Placental epithelial cell (primary cell): ENCODE data around the genes ZNF790, DPF1, KCNK6, PSMD8 and ACTN4.

- CAGE, long polyA plus RNA, result no peak
Measured at GRCh38 chr19:36719062-36719963, 31.9 kb downstream of the ZNF567 start.

DNA sequence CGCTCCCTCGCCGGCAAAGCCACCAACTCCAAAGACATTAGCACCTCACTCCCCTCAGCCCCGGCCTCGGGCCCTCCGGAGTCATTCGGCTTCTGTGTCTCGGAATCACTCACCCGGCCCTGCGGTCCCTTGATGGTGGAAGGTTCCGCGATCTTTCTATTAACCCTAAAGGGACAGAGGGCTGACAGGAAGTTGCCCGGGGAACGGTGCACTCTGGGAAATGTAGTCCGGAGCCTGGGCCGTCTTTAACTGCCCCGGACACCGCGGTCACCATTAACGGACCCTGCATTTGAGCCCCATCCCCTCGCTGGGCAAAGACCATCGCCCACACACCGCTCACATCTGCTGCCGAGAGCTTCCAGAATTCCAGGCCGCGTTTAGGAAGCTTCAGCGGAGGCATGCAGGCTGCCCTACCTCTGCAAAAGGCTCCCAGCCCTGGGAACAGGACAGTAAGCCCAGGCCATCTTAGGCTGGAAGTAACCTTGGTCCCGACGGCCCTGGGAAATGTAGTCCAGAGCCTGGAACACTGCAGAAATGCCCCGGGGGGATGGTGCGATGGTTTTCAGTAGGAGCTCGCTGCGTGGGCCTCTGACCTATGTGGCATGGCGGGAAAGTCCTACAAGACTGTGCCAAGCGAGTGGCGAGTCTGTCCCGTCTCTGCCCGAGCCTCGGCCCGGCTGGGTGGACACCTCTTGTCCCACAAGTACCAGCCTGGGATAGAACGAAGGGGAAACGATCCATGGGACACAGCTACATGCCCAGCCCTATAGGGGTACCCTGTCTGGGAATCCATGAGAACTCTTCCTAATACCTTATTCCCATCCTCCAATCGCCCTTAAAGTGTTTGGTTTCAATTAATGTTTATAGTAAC, at the start of gene ZNF790:
Gene ZNF790 (minus strand): TSS at position 164 of the 871 bp plus-strand sequence.
- CAGE, long polyA plus RNA, result no peak

DNA sequence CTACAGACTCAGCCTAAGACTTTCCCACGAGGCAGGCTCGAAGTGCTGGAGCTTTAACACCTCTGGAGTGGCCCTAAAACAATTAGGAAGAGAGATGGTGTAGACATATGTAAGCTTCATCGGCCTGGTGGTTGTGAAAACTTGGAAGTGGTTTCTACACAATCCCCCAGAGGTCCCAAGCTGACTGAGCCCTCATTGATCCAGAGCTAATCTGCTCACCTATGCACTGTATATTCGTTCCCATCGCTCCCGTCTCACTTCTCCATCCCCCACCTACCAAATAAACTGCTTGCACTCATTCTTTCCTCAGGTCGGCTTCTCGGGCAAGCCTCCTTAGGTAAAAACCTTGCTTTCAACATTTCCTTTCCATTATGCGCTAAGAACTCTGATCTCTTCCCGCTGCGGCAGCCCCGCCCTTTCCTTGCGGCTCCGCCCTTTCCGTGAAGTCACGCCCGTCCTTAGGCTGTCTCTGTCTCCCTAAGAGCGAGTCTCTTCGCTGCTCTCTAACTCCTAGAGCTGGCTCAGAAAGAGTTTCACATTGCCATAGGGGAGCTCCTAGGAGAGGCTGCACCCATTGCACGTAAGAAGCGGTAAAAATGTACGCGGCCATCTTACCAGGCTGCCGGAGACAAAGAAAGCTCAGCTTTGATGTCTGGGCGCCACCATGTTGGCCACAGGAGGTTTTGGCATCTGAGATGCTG, 621 bp upstream of the ZNF793 start:
- CAGE, long polyA plus RNA, result no peak

DNA sequence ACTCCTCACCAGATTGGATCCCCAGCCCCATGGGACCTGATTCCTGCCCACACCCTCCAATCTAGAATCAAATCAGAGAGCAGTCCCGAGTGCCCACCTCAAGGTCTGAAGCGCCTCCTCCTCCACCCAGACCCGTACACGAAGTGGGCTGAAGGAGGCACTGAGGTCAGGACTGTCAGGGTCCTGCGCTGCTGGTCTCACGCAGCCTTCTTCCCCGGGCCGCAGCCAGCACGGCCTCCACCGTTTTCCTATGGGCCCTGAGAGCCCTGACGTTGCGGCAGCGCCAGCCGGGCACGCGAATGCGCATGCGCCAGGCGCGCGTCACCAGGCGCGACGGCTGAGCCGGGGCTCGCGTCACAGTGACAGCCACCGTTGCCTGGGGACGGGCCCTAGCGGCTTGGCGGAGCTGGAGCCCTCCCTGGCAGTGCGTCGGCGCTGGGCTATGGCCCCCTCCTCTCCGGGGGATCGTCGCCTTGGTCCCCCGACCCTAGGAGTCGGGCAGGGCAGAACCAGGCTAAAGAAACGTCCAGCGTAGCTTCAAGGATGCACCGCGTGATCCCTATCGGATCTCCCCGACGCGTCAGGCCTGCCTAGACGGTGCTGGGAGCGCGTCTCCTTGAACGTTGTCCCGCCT, 43.5 kb downstream of the ZNF571 start:
- CAGE, long polyA plus RNA, result no peak

DNA sequence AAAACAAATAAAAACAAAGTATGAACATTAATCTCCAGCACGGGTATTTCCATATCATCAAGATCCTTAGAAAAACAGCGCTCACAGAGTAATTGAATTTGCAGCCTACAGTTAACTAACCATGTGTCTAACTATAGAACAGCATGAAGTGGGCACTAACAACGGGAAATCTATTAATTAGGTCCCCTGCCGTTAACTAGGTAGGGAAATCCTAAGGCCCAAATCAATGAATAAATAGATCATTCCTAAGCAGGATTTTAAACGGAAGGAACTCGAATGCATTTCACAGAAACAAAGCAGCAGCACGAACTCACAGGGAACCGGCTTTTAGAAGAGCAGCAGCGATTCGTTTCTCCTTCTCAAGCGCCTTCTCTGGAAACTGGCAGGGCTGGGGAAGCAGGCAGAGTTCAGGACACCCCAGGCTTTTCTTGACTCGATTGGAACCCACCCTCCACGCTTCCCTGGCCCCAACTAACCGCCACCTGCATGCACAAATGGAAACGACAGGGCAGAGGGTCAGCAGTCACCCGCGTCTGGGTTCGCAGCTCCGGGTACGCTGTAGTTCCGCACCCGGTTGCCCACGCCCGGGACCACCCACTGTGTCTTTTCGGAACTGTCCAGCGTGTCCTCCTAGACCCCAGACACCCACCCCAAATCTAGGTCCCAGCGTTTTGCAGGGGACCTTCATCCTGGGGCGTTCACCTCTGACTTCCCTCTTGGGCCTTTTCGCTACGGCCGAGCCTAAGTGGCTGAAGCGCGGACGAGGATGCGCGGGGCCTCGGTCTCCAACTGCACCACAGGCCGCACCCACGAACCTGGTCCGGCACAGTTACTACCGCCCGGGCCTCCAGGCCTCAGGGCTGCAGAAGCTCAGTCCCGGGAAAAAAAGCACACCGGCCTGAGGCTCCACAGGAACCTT, 608 bp downstream of the ZFP30 start:
- CAGE, long polyA plus RNA, result no peak

- CAGE, long polyA plus RNA, result no peak
Measured at GRCh38 chr19:37696724-37697647, 22.6 kb downstream of the ZNF607 start.

GRCh38 chr19:37977994-37978532, 71.1 kb downstream of the SIPA1L3 start:
- CAGE, long polyA plus RNA, result no peak

DNA sequence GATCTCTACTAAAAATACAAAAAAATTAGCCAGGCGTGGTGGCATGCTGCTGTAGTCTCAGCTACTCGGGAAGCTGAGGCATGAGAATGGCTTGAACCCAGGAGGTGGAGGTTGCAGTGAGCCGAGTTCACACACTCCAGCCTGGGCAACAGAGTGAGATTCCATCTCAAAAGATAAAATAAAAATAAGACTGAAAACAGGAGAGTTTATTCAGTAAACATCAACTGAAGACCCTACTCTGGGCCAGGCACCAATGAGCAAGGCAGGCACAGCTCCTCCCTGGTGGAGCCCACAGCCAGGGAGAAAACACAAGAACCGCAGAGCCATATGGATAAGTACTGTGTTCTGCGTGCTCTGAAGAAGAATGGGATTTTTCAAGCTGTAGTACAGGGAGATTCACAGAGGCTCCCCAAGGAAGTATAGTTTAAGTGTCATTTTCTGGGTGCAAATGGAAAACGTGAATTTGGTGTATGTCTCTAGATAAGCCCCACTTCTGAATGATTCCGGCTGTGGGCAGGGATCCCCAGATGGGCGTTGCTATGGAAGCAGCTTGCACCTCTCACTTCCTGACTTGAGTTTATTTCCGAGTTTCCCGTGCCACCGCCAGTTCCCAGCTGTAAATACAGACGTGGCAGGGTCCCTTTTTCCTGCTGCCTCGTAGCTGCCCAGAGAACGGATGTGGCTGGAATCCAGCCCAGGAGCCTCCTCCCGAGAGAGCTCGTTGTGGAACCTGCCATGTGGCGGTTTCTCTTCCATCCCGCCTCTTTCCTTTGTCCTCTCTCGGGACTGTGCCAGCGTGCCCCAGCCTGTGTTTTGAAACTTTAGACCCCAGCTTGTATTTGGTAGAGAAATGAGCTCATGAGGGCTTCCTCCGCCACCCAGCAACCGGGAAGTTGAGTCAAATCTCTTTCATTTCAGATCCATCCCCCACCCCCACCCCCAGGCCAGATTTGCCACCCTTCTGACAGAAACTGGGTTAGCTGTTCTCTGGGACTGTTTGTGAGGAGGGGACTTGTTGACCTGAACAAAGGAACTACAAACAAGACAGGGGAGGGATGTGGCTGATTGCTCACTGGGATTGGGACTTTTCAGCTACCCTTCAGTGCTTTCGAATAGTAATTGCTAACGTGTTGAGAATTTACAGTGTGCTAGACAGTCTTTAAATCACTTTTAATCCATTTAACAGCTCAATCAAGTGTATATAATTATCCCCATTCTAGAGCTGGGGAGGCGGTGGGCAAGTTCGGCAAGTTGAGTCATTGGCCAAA, 96.4 kb downstream of the SIPA1L3 start:
- CAGE, long polyA plus RNA, result no peak

DNA sequence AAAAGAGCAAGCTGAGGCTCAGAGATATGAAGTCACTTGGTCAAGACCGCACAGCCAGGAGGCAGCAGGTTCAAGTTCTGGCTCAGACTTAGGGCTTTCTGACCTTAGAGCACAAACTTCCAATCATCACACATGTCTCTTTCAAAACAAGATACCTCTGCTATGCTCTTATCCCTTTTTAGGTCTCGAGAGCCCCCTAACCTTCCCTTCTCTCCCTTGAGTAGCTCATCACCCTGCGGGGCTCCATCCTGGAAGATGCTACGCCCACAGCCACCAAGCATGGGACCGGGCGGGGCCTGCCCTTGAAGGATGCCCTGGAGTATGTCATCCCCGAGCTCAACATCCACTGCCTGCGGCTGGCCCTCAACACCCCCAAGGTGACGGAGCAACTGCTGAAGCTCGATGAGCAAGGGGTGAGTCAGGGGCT, 124.3 kb downstream of the DPF1 start:
- CAGE, long polyA plus RNA, result no peak

DNA sequence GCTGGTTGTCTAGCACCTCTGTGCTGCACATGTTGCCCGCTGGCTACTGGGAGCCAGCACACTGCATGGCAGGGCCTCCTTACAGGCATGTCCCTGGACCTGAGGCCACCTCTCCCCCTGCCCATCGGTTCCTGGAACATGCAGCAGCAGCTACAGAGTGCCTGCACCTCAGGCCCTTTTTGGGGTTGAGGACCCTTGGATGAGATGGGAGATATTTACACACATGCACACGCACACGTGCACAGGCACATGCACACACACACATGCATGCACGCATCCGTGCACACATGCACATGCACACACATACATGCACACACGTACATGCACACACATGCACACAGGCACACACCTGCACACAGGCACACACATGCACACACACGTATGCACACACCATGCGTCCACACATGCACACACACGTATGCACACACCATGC, 112.4 kb downstream of the DPF1 start:
- CAGE, long polyA plus RNA, result no peak

DNA sequence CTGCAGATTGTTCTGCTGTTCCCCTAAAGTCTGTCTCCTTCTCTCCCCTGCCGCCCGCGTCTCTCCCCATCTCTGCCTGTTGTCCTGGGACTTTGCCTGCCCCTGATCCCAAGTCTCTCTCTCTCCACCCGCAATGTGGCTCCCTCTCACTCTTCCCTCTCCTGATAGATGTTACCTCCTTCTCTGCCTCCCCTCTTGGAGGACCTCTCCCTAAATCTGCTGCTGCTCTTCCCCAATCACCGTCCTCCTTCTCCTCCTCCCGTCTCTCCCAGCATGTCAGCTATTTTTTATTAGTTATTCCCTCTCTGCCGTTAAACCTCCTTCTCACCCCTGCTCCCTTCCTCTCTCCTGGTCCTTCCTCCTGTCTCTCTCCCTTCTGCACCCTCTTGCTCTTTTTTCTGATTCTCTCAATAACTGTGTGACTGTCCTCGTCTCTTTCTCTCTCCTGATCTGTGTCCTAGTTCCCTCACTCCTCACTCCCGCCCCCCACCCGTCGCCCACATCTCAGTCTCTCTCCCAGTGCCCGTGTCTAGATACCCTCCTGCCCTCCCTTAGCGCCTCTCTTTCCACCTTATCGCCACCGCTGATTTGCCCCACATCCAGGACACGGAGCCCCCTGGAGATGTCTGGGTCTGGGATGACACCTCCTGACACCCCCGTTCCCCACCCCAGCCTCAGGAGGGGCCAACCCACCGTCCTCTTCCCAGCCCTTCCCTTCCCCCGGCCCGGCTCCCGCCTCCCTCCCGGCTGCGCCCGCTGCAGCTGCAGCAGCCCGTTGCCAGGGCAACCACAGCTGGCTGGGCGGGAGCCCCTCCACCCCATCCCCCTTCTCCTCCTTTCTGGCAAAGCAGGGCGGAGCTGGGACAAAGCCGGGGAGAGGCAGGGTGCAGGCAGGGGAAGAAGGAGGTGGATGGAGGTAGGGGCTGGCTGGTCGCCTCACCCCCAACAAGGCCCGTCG, 13.7 kb downstream of the DPF1 start:
- CAGE, long polyA plus RNA, result no peak

DNA sequence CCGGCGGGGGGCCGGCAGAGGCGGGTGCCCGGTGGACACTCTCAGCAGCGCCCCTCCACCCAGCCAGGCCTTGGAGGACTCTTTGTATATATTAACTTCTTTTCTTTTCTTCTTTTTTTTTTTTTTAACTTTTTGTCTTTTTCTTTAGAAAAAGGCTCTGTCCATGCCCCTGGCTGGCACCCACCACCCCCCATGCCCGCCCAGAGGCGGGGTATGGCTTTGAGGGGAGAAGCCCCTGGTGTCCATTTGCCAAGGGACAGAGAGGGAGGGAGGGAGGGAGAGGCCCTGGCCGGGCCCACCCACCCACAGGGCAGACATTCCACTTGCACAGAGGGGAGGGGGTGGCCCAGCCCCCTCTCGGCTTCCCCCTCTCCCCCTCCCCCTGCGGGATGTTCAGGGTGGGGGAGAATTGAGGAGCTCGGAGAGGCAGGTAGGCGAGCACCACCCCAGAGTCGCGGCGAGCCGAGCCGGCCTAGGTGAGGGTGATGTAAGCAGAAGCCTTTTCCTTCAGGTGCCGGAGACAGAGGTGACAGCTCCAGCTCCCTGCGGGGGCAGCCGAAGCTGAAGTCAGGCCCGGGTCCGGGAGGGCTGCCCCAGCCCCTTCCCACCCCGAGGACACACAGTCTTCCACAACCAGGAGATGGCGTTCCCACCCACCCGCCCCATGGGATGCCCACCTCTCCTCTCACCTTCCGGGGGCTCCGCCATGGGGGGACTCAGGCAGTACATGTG, 12.3 kb downstream of the DPF1 start:
- CAGE, long polyA plus RNA, result no peak

- CAGE, long polyA plus RNA, result no peak
Measured at GRCh38 chr19:38223642-38224688, at the start of gene DPF1. Gene DPF1, minus strand, starts transcription at chr19:38224222.

DNA sequence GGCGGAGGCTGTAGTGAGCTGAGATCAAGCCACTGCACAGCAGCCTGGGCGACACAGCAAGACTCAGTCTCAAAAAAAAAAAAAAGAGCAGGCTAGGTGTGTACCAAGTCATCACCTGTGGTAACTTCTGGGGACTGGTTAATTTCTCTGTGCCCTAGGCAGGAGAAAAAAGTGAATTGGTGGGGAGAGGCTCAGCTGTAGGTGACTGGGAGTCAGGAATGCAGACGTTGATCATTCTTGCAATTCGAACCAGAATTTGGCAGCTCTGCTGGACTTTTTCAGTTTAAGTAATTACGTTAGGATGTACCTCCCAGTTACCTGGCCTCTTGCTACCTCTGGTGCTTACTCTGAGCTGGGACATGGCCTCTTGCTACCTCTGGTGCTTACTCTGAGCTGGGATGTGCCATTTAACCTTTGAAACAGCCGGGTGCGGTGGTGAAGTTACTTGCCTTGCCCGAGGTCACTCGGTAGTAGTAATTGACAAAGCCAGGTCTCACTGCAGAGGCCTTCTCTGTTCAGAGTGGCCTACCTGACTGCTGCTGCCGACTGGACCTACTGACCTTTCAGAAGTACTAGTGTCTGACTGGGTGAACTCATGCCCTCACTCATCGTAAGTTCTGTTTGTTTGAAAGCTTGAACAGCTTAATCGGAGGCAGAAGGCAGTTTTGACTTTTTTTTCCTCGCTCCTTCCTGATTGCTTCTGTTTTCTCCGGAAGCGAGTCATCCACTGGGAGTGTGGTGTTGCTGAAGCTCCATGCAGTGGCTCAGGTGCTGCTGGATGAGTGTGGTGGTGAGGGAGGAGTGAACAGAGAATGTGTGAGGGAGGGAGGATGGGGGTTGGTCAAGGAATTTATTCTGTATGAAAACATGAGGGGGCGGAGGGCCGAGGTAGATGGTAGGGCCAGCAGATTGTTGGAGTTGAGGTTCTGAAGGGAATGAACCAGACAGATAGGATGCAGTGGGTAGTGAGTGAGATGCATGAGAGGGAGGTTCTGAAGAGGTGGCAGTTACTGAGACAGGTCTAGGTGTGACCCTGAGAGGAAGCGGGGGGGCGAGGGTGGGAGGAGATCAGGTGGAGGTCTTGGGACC, 2.6 kb downstream of the SPINT2 start:
- CAGE, long polyA plus RNA, result no peak

DNA sequence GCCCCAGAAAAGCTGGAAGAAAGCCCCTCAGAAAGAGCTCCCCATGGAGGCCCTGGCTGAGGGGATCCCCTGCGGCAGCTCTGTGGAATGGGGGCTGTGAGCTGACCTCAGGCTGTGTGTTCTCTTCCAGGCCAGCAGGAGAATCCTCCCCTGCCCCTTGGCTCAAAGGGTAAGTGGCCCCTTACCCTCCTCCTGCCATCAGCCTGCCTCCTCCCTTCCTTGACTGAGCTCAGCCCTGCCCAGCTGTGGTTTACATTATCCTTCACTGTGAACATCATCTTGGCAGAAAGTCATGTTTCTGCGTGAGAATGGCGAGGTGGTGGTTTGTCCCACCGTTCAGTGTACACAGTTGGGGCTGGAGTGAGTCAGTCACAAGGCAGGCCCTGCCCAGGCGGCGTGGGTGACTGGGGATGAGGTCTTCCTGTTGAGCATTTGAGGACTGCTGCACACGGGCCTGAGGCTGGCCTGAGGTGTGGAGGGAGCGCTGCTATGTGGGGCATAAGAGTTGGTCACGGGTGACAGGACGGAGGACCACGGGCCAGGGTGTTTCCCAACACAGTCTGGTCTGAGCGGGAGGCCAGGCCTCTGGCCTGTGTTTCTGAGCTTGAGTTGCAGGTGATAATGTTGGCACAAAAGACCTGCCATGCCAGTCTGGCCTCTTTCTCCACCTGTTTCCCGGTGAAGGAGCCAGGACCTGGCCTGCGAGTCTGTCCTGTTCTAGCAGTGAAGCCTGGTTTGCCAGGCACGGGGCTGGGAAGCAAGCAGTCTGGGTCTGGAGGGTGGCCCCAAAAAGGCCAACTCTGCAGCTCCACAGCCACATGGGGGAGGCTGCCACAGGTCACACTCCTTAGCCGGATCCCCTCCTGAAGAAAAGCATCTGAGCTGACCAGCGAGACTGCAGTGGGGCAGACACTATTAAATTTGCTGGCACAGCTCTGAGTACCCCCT, 13.4 kb upstream of the C19orf33 start:
- CAGE, long polyA plus RNA, result no peak

DNA sequence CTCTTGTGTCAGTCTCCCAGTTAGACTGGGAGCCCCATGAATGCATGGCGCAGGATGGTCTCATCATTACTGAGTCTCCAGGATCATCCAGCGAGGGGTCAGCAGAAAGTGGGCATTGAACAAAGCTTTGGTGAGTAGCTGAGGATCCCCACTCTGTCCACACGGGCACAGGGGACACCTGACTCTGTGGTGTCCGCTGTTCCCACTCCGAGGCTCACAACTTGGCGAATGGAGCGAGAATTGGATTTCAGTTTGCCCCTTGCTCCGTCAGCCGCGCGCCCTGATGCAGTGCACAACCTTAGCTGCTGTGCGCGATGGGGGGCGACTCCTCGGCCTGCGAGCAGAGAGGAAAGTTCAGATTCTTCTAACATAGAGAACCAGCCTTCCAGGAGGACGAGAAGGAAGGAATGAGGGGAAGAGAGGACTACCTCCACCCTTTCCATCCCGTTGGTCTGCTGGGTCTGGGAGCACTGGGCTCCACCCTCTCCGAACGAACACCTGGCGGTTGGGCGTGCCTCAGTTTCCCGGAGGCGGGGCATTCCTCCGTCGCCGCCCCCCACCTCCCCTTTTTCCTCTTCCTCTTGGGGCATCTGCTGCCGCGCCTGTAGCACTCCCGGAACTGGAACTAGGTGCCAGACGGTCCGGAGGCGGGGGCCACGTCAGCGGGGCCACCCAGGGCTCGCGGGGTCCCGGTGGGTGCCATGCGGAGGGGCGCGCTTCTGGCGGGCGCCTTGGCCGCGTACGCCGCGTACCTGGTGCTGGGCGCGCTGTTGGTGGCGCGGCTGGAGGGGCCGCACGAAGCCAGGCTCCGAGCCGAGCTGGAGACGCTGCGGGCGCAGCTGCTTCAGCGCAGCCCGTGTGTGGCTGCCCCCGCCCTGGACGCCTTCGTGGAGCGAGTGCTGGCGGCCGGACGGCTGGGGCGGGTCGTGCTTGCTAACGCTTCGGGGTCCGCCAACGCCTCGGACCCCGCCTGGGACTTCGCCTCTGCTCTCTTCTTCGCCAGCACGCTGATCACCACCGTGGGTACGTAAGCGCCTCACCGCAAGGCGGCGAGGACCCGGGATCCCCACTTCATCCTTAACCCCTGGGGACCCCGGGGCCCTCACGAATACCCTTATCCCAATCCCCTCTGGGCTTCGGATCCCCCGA, at the start of gene KCNK6:
Gene KCNK6 (plus strand): TSS at position 596 of the 1,149 bp plus-strand sequence.
- CAGE, long polyA plus RNA, result no peak

- CAGE, long polyA plus RNA, result no peak
Measured at GRCh38 chr19:38327619-38328195, 7.9 kb upstream of the CATSPERG start.

DNA sequence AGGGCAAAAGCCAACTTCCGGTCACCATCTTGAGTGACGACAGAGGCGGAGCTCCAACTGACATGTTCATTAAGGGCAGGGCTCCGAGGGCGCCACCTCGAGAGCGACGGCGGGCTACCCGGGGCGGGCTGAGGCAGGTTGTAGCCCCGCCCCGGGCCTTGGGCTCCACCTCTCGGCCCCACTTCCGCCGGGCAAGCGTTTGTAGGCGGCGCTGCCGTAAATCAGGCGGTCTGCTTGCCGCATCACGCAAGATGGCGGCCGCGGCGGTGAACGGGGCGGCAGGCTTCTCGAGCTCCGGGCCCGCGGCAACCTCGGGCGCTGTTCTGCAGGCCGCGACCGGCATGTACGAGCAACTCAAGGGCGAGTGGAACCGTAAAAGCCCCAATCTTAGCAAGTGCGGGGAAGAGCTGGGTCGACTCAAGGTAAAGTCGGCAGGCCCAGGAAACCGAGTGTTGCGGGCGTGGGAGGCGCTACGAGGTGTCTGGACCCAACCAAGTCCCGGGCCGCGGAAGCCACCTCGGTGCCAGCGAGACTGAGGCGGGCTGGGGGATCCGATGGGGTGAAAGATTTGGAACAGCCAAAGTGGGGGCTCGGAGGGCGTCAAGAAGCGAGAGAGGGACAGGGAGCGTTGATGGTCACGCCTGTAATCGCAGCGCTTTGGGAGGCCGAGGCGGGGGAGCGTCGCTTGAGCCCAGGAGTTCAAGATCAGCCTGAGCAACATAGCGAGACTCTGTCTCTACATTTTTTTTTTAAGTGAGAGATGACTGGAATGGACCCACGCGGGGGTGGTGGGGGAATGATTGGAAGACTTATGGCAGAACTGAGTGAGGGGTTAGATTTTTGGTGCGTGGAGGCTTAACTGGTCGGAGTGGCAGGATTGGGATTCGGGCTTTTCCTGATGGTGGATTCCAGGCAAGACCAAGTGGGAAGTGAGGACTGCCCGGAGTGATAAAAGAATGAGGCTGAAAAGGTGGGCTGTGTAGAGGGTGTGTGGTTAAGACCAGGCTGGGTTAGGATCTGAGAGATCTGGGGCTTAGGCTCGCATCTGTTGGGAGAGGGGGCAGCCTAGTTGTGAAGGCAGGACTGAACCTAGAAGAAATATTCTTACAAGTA, at the start of gene PSMD8:
Gene PSMD8 (plus strand): TSS at position 32 of the 1,113 bp plus-strand sequence.
- CAGE, long polyA plus RNA, result no peak

GRCh38 chr19:38559680-38560083, 58.1 kb downstream of the MAP4K1 start:
- CAGE, long polyA plus RNA, result no peak

DNA sequence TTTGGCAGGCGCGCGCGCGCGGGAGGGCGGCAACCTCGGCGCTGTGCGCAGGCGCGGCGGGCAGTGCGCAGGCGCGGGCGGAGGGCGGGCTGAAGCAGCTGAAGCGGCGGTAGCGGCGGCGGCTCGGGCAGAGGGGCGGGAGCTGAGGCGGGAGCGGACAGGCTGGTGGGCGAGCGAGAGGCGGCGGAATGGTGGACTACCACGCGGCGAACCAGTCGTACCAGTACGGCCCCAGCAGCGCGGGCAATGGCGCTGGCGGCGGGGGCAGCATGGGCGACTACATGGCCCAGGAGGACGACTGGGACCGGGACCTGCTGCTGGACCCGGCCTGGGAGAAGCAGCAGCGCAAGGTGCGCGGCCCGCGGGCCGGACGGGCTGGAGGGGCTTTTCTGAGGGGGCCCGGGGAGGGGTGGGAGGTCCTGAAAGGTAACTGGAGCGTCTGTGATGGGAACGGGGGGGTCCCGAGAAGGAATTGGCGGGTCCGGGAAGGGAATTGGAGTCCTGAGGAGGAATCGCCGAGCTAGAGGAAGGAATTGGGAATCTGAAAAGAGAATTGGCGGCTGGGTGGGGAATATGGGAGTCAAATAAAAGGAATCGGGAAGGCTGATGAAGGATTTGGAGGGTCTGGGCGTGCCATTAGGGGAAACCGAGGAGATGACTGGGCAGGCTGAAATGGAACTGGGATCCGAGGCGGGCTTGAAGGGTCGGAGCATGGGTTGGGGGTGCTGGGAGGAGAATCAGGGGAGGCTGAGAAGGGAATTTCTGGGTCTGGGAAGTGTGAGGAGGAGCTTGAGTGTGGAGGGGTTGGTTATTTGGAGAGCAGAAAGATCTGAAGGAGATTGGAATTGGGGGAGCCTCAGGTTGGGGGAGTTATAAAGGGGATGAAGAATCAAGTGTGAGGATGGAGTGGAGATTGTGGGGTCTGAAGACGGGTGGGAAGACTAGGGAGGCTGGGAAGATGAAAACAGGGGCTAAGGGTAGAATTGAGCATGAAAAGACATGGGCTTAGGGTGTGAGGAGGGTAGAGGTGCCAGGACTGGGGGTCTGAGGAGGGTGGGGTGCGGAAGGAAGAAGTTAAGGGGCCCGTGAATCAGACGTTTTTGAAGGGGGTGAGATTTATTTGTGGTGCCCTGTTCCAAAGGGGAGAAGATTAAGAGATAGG, at the start of gene ACTN4:
Gene ACTN4 (plus strand): TSS at position 92 of the 1,162 bp plus-strand sequence.
- CAGE, long polyA plus RNA, result no peak